K562 (cell line): ENCODE measurements around a stretch of chr7.

- RAMPAGE, long total RNA, result no peak
- RRBS, result no CpG with 5 or more reads among the region's 6 CpGs
PRO-cap:
- standard, result no peak
- CoPRO, capped RNA only, 2 experiments, result no peak in any of the 2 experiments
- CoPRO, capped and uncapped RNA, 2 experiments, result no peak in any of the 2 experiments
- CoPRO, uncapped RNA only, 2 experiments, result no peak in any of the 2 experiments
CAGE:
- cytosol, long polyA plus RNA, result no peak
- long polyA plus RNA, result no peak
- nucleolus, long total RNA, result no peak
- nucleus, long polyA plus RNA, result no peak
These were observed 50.6 kb downstream of the ESYT2 start for GRCh38 chr7:158778525-158779254.

- RAMPAGE, long total RNA, result no peak
- RRBS, result no CpG with 5 or more reads among the region's 9 CpGs
PRO-cap:
- standard, result no peak
- CoPRO, capped RNA only, 2 experiments, result no peak in any of the 2 experiments
- CoPRO, capped and uncapped RNA, 2 experiments, result no peak in any of the 2 experiments
- CoPRO, uncapped RNA only, 2 experiments, result peak in 1 of 2 experiments; most common minus-strand start chr7:158825873 (in 1)
CAGE:
- cytosol, long polyA plus RNA, result no peak
- long polyA plus RNA, result no peak
- nucleolus, long total RNA, result no peak
- nucleus, long polyA plus RNA, result no peak
These were observed 3.5 kb downstream of the ESYT2 start for GRCh38 chr7:158825563-158826492.

- RAMPAGE, long total RNA, result no peak
- RRBS, result 2% methylated on average over 7 of the region's 28 CpGs
PRO-cap:
- standard, result unidirectional peak, plus-strand start at chr7:158828677
- CoPRO, capped RNA only, 2 experiments, result no peak in any of the 2 experiments
- CoPRO, capped and uncapped RNA, 2 experiments, result no peak in any of the 2 experiments
- CoPRO, uncapped RNA only, 2 experiments, result no peak in any of the 2 experiments
CAGE:
- cytosol, long polyA plus RNA, result no peak
- long polyA plus RNA, result no peak
- nucleolus, long total RNA, result no peak
- nucleus, long polyA plus RNA, result no peak
These were observed 844 bp downstream of the ESYT2 start for GRCh38 chr7:158828554-158828776.

DNA sequence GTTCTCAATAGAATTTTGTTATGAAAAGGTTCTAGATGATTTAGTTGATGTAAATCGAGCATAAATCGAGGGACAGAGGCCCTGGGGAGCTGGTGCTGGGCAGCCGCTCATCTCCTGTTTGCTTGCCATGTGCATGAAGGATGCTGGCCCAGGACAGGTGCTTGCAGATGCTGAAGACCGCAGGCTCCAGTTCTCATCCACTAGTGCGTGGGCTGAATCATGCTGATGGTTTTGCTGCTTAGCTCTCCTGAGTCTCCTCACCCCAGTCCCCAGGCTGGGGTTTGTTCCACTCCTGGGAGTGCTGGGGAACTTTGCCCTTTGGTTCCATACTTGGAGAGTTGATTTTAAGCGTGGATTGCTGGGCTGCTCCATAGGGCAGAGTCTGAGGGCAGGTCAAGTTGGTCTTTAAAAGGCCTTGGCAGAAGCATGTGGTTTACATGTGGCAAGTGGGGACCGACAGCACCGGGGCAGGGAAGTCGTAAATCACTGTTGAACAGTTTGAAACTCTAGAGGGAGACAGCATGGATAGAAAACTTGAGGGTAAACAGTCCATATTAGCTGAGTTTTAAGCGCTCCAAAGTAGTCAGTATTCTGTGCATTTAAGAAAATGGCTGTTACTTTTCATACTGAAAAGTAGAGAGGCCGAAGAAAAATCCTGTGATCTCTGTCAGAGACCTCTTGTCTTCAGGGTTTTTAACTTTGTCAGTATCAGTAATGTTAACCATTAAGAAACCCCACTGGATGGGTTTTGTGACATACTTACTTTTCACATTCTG lies 9.2 kb downstream of the DYNC2I1 start:
- RAMPAGE, long total RNA, result no peak
- RRBS, result no CpG with 5 or more reads among the region's 11 CpGs
PRO-cap:
- standard, result no peak
- CoPRO, capped RNA only, 2 experiments, result no peak in any of the 2 experiments
- CoPRO, capped and uncapped RNA, 2 experiments, result no peak in any of the 2 experiments
- CoPRO, uncapped RNA only, 2 experiments, result peak in 1 of 2 experiments; most common plus-strand start position 568 of the sequence (in 1); most common minus-strand start position 467 of the sequence (in 1)
CAGE:
- cytosol, long polyA plus RNA, result no peak
- long polyA plus RNA, result no peak
- nucleolus, long total RNA, result no peak
- nucleus, long polyA plus RNA, result no peak

DNA sequence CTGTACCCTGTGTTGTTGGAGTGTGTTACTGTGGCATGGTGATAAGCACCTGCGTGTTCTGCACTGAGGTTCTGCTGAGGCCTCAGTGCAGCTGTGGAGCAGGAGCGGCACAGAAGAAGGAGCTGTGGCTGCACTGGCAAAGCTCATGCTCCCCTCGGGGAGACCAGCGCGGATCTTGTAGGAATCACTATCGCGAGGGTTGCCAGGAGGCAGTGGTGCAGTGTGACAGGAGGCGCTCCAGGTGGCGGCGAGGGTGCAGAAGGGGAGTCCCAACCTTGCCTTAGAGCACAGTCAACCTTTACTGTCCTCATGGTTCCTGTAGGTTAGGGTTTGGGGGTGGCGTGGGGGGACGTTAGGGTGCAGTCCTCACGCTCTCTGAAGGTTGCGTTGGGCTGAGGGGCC lies 11.0 kb downstream of the DYNC2I1 start:
- RAMPAGE, long total RNA, result no peak
- RRBS, result no CpG with 5 or more reads among the region's 14 CpGs
PRO-cap:
- standard, result no peak
- CoPRO, capped RNA only, 2 experiments, result no peak in any of the 2 experiments
- CoPRO, capped and uncapped RNA, 2 experiments, result no peak in any of the 2 experiments
- CoPRO, uncapped RNA only, 2 experiments, result no peak in any of the 2 experiments
CAGE:
- cytosol, long polyA plus RNA, result no peak
- long polyA plus RNA, result no peak
- nucleolus, long total RNA, result no peak
- nucleus, long polyA plus RNA, result no peak

GRCh38 chr7:158976468-158976775 lies 120.1 kb downstream of the DYNC2I1 start:
- RAMPAGE, long total RNA, result no peak
- RRBS, result no CpG with 5 or more reads among the region's 5 CpGs
PRO-cap:
- standard, result unidirectional peak, plus-strand start at chr7:158976705
- CoPRO, capped RNA only, 2 experiments, result no peak in any of the 2 experiments
- CoPRO, capped and uncapped RNA, 2 experiments, result no peak in any of the 2 experiments
- CoPRO, uncapped RNA only, 2 experiments, result no peak in any of the 2 experiments
CAGE:
- cytosol, long polyA plus RNA, result no peak
- long polyA plus RNA, result no peak
- nucleolus, long total RNA, result no peak
- nucleus, long polyA plus RNA, result no peak

DNA sequence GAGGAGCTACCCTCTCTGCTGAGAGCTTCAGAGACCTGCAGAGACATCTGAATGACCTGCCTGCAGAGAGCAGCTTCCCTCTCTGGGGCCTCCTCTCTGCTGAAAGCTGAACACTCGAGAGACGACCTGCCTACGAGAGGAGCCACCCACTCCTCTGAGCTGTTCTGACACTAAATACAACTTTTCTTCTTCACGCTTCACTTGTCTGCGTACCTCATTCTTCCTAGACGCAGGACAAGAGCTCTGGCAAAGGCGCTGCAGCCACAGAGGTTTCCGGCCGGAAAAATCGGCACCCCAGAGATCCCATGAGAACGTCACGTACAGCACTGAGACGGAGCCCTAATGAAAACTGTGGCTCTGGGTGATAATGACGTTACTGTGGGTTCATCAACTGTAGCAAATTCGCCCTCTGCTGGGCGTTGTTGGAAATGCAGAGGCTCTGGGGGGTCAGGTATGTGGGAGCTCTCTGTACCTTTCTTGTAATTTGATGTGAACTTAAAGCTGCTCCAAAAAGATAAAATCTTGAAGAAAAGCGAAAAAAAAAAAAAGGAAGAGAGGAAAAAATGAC lies 120.6 kb downstream of the DYNC2I1 start:
- RAMPAGE, long total RNA, result no peak
- RRBS, result no CpG with 5 or more reads among the region's 17 CpGs
PRO-cap:
- standard, result unidirectional peak, minus-strand start at position 344 of the sequence
- CoPRO, capped RNA only, 2 experiments, result no peak in any of the 2 experiments
- CoPRO, capped and uncapped RNA, 2 experiments, result no peak in any of the 2 experiments
- CoPRO, uncapped RNA only, 2 experiments, result no peak in any of the 2 experiments
CAGE:
- cytosol, long polyA plus RNA, result no peak
- long polyA plus RNA, result no peak
- nucleolus, long total RNA, result no peak
- nucleus, long polyA plus RNA, result no peak

DNA sequence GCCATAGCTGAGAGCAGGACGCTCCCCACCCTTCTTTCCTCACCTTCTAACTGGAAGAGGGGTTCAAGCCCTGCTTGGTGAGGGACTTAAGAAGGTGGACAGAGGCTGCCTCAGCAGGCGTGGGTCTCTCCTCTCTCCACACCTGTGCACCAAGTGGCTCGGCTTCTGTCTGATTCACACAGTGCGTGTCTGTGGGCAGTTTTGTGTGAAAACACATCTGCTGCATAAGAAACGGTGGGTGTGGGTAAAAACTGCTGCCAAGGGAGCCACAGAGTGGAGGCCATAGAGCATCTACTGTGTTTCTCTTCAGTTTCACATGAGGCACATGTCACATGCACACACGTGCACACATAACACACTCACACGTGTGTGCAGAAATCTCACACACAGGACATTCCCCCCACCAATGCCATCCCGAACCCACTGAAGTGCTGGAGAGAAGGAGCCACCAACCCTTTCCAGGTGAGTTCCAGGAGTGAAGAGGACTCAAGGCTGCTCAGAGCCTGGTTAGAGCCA lies 53.7 kb upstream of the VIPR2 start:
- RAMPAGE, long total RNA, result no peak
- RRBS, result no CpG with 5 or more reads among the region's 8 CpGs
PRO-cap:
- standard, result no peak
- CoPRO, capped RNA only, 2 experiments, result no peak in any of the 2 experiments
- CoPRO, capped and uncapped RNA, 2 experiments, result no peak in any of the 2 experiments
- CoPRO, uncapped RNA only, 2 experiments, result no peak in any of the 2 experiments
CAGE:
- cytosol, long polyA plus RNA, result no peak
- long polyA plus RNA, result no peak
- nucleolus, long total RNA, result no peak
- nucleus, long polyA plus RNA, result no peak